SUDHL5 (cell line): ENCODE data around the genes DUSP9, OPN1MW, OPN1MW2 and EMD.

DNA sequence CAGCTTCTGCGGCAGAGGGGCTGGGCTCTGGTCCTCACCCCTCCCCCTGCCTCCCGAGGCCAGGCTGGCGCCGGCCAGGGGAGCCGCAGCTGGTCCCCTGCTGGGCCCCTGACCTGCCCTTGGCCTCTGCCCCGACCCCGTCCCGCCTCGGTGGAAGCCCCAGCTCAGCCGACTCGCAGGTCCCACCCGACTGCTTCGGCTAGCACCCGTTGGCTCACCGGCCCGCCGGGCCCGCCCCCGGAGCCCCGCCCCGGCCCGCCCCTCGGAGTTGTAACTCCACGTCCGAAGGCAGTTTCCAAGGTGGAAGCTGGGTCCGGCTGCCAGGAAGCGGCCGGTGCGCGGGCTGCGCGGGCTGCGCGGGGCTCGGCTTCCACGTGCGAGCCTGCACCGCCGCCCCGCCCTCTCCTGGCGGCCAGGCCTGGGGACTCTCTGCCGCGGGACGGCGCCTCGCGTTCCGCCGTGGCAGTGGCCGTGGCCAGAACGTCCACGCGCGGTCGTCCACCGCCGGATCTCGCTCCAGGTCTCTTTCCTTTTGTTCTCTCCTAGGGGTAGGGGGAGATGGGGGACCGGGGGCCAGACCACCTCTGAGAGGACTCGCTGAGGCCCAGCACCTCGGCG lies at the start of gene DUSP9:
Gene DUSP9 (plus strand): TSS at position 298 of the 618 bp plus-strand sequence.
- PRO-cap: no peak

DNA sequence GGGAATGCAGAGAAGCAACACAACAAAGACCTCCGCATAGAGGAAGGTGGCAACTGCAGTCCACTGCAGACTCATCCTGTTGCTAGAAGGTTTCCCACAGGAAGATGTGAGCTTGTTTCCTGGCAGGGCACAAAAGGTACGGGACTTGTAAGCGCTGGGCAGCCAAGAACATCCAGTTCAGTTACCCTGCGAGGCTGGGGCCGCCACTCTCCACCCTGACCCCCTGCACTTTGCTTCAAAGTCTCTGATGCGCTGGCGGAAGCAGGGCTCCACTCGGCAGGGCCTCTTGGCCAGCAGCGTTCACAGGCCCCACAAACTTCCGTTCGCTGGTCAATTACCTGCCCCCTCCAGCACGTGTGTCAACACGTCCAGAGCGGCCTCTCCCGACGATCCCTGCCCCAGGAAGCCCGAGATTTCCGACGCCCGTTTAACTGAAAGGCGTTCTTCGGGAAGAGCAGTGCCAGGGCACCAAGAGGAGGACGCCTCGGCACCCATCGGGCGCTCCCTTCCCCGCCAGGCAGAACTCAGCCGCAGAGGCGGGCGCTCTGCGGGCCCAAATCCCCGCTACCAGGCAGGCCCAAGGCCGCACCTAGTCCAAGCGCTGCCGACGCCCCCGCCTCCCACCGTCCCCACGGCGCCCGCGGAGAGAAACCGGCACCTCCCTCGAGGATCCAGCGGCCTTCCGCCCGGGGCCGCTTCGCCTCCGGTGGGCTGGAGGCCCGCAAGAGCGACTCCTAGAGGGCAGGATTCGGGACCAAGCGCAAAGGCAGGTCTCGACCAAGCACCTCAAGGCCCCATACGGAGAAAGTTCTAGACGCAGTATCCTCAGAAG lies 801 bp downstream of the BCAP31 start:
- PRO-cap: bidirectional peak, plus-strand start at position 797 of the sequence, minus-strand start at position 633 of the sequence

GRCh38 chrX:153792810-153793656 lies 1.1 kb downstream of the IDH3G start:
- PRO-cap: no peak

DNA sequence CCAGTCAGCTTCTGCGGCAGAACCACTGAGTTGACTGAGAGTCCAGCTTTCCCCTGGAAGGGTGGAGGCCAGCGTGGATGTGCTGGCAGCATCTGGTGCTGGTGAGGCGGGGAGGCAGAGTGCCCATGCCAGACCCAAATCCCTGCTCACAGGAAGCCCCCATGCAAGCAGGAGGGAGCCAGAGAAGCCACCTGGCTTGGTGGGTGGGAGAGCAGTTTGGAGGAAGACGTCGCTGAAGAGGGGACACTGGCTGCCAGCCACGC lies 6.0 kb downstream of the PDZD4 start:
- PRO-cap: no peak

DNA sequence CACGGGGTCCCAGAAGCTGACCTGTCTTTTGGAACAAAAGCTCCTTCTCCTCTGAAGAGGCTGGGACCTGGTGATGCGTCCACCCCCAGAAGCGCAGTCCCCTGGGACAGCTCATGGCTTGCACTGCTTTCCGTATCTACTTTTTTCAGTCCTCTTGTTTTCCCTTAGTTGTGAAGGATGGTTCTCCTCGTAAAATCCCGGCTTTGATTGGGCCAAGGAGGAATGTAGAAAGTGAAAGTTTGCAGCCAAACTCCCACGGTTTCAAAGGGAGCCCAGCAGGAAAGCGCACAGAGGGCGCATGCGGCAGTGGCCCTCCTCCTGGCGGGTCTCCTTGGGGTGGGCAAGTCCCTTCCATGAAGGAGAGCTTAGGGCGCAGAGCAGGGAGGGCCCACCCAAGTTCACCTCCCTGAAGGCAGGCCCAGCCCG lies 2.2 kb downstream of the PDZD4 start:
- PRO-cap: no peak

GRCh38 chrX:153904028-153904378 lies 470 bp upstream of the AVPR2 start:
- PRO-cap: unidirectional peak, minus-strand start at chrX:153904246

DNA sequence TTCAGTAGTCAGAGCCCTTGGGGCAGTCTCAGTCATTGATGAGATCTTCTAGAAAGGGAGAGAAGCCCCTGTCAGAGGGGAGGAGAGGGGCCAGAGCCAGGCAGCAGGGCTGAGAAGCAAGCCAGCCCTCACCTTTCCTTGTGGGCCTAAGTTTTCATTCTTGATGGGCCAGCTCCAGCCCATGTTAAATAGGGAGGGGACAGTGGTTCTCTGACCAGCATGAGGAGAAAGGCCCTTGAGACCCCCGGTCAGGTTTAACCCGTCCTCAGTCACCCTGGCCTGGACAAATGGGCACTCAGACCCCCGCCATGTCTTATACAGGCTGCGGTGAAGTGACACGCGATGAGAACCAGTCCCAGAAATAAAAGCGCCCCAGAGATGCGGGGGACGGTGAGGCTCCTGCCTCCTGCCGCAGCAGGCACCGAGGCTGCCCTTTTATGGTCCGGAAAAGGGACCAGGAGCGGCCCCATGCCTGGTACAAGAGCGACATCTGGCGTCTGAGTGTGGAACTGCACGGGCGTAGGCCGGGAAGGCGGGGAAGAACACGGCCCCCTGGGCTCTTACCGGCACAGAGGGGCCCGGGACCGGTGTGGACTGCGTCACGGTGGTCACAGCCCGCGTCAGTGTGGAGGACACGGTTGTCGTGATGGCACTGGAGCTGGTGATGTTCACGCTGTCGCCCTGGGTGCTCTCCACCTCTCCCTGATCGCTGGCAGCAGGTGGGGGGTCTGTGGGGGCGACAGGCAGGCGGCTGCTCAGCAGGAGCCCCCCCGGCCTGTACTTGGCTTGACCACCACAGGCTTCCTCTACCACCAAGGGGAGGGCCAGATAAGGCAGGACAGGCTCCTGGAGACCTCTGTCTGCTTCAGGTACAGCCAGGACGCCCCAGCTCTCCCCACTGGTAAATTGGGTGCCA lies 8.9 kb upstream of the RENBP start:
- PRO-cap: no peak

- PRO-cap: no peak
Measured at GRCh38 chrX:153969936-153970495, 1.6 kb downstream of the HCFC1 start.

DNA sequence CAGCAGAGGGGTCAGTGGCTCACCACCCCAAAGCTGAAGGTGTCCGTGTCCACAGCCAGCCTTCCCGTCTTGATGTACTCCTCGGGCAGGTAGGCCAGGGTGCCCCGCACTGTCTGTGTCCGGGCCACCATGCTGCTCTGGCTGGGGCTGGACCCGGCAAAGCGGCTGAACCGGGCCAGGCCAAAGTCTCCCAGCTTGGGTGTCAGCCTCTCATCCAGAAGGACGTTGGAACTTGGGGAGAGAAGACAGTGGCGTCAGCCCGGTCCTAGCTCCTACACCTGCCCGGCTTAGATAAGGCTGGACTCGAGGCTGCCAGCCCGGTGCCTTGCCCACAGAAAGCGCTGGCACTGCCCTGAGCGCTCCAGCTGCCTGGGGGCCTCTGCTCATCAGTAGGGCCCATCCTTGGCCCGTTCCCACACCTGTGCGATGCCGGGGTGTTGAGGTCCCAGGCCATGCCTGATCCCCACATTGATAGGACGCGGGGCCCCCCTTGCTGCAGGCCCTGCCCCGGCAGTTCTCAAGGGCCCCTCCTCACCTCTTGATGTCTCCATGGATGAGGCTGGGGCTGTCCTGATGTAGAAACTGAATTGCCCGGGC lies 3.2 kb downstream of the IRAK1 start:
- PRO-cap: no peak

GRCh38 chrX:154024993-154025824 lies 5.5 kb upstream of the IRAK1 start:
- PRO-cap: no peak

- PRO-cap: no peak
Measured at GRCh38 chrX:154094487-154095176, 2.9 kb downstream of the MECP2 start.

GRCh38 chrX:154096510-154097412 lies 756 bp downstream of the MECP2 start:
- PRO-cap: unidirectional peak, plus-strand start at chrX:154097255

DNA sequence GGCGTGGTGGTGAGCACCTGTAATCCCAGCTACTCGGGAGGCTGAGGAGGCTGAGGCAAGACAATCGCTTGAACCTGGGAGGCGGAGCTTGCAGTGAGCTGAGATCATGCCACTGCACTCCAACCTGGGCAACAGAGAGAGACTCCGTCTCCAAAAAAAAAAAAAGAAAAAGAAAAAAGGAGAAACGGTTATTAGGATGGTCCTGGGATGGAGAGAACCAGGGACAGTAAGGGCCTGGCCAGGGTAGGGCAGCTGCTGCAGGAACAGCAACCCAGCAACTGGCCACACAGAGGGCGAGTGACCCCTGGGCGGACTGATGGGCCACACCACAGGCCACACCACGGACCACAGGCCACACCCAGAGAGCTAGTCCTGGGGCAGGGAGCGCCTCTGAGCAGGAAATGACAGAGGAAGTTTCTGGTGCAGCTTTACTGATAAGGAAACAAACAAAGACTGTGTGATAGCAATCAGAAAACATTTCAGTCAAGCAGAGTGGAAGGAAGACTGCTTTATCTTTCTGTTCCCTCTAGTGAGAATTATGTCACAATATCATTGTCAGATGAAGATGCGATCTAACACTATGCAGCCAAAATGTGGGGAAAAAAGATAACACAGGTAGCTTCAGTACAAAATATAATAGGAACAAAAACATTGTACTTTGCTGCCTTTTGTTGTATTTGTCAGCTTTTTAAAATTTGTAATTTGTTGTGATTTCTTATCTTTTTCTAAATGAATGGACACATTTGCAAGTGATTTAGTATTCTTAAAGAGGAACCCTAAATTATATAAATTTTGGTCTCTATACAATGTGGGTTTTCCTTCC lies 20.2 kb upstream of the OPN1LW start:
- PRO-cap: no peak

DNA sequence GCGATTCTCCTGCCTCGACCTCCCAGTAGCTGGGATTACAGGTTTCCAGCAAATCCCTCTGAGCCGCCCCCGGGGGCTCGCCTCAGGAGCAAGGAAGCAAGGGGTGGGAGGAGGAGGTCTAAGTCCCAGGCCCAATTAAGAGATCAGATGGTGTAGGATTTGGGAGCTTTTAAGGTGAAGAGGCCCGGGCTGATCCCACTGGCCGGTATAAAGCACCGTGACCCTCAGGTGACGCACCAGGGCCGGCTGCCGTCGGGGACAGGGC lies at the start of gene OPN1MW:
Gene OPN1MW (plus strand): TSS at position 195 of the 265 bp plus-strand sequence.
- PRO-cap: no peak

DNA sequence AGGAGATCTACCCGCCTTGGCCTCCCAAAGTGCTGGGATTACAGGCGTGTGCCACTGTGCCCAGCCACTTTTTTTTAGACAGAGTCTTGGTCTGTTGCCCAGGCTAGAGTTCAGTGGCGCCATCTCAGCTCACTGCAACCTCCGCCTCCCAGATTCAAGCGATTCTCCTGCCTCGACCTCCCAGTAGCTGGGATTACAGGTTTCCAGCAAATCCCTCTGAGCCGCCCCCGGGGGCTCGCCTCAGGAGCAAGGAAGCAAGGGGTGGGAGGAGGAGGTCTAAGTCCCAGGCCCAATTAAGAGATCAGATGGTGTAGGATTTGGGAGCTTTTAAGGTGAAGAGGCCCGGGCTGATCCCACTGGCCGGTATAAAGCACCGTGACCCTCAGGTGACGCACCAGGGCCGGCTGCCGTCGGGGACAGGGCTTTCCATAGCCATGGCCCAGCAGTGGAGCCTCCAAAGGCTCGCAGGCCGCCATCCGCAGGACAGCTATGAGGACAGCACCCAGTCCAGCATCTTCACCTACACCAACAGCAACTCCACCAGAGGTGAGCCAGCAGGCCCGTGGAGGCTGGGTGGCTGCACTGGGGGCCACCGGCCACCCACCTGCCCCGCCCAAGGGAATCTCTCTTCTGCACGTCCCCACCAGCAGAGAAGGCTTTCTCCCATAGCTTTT lies at the start of gene OPN1MW2:
Gene OPN1MW2 (plus strand): TSS at position 375 of the 674 bp plus-strand sequence.
- PRO-cap: no peak

DNA sequence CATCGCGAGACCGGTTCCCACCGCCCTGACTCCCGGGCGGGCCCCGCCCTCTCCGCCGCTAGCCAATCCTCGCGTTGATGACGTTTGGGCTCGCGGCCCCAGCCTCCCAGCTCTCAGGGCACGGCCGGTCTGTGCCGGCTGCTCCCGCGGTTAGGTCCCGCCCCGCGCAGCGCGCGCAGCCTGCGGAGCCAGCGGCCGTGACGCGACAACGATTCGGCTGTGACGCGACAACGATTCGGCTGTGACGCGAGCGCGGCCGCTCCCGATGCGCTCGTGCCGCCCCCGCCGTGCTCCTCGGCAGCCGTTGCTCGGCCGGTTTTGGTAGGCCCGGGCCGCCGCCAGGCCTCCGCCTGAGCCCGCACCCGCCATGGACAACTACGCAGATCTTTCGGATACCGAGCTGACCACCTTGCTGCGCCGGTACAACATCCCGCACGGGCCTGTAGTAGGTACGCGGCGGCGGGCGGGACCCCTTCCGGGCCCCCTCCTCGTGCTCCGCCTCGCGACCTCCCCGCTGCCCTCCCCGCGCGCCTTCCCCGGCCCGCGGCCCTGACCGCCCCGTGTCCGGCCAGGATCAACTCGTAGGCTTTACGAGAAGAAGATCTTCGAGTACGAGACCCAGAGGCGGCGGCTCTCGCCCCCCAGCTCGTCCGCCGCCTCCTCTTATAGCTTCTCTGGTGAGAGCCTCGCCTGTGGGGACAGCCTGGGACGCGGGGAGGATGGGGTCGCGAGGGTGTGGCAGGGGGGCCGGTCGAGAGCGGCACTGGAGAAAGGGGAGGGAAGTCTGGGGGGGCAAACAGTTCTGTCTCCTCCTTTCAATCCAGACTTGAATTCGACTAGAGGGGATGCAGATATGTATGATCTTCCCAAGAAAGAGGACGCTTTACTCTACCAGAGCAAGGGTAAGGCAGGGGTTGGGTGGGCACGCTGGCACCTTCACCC lies at the start of gene EMD:
Gene EMD (plus strand): TSS at position 178 of the 942 bp plus-strand sequence.
- PRO-cap: no peak

GRCh38 chrX:154419269-154420572 lies 8.4 kb downstream of the TAFAZZIN start:
- PRO-cap: no peak

DNA sequence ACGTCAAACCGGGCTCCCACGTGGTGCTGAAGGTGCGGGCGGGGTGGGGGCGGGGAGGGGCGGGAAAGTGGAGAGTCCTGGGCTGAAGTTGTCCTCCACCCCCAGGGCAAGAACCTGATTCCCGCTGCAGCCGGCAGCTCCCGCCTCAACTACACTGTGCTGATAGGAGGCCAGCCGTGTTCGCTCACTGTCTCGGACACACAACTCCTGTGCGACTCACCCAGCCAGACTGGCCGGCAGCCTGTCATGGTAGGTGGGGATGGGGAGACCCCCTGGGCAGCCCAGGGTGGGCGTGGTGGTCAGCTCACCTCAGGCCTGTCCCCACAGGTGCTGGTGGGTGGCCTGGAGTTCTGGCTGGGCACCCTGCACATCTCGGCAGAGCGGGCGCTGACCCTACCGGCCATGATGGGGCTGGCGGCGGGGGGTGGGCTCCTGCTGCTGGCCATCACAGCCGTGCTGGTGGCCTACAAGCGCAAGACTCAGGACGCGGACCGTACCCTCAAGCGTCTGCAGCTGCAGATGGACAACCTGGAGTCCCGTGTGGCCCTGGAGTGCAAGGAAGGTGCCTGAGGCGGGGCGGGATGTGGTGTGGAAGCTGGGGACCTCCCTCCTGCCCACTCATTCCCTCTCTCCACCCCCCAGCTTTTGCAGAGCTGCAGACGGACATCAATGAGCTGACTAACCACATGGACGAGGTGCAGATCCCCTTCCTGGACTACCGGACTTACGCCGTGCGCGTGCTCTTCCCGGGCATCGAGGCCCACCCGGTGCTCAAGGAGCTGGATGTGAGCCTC lies 9.6 kb downstream of the PLXNA3 start:
- PRO-cap: no peak

DNA sequence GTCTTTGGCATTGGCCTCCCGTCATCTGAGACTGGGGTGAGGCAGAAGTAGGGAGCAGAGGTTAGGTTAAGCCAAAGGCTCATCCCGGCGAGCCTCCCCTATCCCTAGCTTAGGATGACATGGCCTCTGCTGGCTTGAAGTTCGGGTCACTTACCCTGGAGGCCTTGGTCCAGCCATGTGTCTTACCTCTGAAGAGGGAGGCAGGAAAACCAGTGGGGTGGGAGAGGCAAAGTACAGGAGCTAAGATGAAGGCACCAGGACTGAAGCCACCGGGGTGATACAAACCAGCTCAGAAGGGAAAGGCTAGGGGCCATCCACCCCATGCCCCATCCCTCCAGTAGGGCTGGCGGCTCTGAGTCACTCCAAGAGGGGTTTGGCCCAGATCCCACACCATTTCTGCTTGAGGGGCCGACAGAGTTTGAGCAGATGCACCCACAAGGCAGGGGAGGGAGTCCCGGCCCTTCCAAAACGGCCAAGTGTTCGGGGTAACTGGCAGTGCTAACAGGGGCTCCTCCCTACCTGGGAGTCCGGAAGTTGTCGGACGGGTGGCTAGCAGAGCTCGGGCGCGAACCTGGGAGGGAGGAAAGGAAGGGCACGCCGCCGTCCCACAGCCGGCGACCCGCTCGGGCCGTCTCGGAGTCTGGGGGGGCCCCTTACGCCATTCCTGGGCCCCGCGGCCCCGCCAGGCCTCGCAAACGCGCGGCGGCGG lies 487 bp downstream of the SLC10A3 start:
- PRO-cap: bidirectional peak, plus-strand start at position 552 of the sequence, minus-strand start at position 478 of the sequence

DNA sequence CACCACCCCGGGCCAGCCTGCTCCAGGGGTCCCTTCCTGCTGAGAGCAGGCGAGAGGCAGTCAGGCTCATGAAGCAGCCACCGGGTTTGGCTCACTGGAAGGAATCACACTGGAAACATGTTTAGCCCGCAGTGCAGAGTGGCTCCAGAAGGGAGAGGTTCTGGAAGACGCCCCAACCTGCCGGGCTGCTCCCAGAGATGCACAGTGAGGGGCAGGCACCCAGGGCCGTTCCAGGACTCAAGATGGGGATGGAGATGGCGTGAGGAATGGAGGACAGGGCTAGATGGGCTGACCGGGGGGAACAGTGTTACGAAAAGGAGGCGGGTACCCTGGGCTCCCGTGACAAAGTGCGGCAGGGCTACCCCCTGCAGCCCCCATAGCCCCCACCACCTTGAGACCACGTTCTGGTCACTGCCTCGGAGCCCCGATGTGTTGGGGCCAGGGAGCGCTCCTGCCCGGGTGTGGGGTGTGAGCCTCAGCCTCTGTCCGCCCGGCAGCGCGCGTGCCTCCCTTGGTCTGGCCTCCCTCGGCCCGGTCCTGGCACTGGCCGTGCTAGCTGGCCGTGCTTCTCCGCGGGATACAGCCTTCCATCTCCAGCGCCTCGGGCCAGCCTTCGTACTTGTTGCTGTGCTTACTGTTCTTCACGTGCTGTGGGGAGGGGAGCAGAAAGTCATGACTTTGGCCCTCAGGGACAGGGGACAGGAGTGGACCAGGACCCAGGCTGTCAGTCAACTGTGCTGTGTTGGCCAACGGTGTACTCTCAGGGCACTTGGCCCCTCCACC lies 9.6 kb downstream of the FAM3A start:
- PRO-cap: no peak